Peritoneum (tissue), 1 donor: ENCODE data around the gene SLC25A19.

DNA sequence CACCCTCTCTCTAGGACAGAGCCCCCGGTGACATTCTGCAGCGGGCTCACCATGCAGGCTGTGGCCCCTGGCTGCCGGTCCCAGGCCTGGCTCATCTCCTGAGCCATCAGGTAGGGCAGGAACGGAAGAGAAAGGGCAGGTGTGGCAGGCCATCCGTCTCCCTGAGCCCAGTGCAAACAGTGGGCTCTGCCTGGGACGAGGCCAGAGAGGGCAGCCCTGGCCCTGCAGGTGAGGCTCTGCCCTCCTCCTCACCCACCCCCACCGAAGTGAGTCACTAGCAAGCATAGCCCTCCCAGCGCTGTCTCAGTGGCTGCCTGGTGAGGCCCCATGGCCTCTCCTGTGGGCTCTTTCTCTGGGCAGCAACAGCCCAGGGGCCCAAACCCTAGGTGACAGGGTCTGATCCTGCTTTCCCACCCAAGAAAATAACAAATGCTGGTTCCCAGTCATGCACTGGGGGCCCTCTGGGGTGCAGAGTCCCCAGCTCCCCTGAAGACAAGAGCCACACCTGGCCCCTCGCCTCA is 14.6 kb downstream of the OTOP3 start:
- PRO-cap: no peak

DNA sequence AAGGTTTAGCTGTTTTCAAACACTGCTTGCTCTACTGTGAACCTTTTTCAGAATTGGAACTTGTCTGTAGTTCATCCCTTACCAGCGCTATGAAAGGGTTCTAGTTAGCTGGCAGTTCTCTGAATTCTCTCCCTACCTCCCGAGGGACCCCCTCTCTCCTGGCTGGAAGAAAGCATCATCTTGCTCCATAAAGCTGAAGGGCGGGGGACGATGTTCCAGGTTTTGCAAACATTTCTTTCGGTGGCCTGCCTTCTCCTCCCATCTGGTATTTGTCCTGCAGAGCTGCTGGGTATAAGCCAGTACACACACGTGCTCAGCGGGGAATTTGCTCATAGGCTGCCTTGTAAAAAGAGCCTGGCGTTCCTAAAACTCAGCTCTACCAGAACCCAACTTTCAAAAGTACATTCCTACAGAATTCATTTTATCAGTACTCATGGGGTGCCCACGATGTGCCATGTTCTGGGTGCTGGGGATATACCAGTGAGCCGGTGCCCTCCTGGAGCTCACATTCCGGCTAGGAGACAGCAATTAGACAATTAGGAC is 665 bp upstream of the MRPL58 start:
- PRO-cap: no peak

- PRO-cap: no peak
Observed at GRCh38 chr17:75025025-75025619, 12.7 kb downstream of the MRPL58 start.

GRCh38 chr17:75084216-75084634 is 3.5 kb upstream of the SLC16A5 start:
- PRO-cap: no peak

- PRO-cap: no peak
Observed at GRCh38 chr17:75089708-75090226, 2.0 kb downstream of the SLC16A5 start.

DNA sequence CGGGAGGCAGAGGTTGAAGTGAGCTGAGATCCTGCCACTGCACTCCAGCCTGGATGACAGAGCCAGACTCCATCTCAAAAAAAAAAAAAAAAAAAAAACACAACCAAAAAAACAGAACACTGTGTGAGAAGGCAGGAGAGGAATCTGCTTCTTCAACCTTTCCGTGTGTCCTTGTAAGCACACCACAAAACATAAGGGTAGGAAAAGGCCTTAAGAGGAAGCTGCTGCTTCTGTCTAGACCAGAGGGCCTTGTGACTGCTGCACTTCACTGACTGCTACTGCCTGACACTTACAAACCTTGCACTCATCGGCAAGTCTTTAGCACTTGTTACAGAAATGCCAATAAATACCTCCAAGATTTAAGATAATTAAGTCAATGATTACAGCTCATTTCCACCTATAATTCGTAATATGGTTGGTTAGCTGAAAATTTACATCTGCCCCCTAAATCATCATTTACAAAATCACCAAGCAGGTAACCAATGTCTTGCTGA is 9.2 kb downstream of the JPT1 start:
- PRO-cap: no peak

- PRO-cap: no peak
Observed at GRCh38 chr17:75241815-75242689, 19.4 kb downstream of the GGA3 start.

DNA sequence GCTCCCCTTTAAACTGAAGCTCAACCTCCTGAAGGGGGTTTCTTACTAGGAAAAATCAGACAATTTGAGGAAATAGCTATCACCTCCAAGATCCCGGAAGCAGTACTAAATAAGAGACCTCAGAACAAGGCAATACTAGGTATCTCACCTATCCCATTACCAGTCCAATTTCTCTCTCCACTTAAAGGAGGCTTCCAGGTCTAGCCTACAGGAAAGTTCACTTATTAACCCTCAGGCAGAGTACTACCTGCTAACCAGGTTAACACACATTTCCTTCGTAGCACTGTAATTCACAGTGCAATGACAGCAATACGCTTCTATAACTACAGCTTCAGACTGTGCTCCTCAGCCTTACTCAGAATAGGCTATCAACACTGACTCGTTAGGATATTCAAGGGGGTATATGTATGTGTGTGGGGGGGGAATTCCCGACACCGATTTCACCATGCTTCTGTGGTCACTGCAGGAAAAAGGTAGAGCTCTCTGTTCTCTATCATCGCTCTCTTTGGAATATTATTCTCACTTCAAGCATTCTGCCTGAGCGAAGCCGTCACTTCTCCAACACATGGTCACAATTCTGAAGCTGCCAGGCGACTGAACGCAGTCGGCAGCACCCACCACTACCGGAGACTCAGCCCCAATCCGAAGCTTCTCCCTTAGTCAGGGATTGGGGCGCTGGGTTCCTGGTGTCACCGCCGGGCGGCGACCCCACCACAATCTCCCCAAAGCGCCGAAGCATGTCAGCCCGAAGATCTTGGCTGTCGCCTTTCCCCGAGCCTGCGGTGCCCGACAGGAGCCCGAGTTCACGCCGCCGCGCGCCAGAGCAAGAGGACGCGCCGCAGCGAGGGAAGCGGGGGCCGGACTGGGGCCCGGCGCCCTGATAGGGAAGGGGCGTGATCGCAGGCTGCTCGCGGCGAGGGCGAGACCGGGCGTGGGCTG is 628 bp downstream of the GGA3 start:
- PRO-cap: no peak

GRCh38 chr17:75289054-75289495 is at the start of gene SLC25A19:
SLC25A19 (minus strand) TSS chr17:75289433.
- PRO-cap: bidirectional peak, plus-strand start at chr17:75289615, minus-strand start at chr17:75289398

GRCh38 chr17:75316441-75316984 is 27.3 kb upstream of the SLC25A19 start:
- PRO-cap: no peak

- PRO-cap: no peak
Observed at GRCh38 chr17:75455837-75456313, 560 bp upstream of the TMEM94 start.

- PRO-cap: no peak
Observed at GRCh38 chr17:75468211-75468801, 11.9 kb downstream of the TMEM94 start.

DNA sequence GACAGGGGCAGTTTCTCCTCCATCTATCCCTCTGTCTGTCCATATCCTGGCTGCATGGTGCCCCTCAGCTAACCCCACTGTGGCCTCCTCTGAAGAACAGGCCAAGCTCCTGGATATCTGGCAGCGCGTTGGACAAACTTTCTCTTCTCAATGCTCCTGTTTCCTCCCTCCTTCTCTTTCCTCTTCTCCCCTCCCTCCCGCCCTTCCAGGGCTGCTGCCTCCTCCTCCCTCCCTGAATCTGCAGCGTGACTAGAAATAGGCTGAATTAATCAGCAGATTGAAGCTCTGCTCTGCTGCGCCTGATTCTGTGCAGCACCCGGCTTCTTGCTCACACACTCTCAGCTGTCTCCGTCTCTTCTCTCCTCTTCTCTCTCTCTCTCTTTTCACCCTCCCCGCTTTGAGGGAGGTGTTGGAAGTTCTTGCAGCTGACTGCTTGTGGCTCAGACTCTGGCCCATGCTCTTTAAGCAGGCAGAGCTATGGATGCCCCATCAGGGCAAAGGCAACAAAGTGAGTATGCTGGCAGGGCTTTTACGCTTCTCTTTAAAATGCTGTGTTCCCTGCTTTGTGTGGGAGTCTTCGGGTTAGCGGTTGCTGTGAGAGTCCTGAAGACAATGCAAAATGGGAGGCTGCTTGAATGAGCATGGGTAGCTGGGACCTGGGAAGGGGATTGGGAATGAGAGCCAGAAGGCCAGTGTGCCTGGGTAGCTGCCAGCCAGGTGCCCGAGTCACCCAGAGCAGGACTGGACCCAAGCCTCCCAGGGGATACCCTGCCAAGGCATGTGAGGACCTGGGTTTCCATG is 20.0 kb downstream of the TMEM94 start:
- PRO-cap: no peak

DNA sequence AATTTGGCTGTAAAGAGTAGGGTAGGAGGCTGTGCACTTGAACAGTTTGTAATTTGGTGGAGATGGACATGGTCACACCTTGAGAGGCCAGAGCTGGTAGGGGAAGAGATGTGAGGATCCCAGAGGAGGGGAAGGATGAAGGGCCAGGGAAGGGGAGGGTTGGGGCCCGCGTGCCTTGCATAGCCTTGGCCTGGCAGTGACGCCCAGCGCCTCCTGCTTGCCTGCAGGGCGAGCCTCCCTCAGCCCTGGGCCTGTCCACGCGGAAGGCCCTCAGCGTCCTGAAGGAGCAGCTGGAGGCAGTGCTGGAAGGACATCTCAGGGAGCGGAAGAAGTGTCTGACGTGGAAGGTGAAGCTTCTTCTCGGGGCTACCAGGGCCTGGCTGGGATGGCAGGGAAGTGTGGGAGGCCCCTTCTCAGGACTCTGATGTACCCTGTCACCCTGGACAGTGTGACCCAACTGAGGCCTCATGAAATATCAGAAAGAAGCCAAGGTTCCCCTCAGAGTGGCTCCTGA is 28.8 kb downstream of the TMEM94 start:
- PRO-cap: no peak

DNA sequence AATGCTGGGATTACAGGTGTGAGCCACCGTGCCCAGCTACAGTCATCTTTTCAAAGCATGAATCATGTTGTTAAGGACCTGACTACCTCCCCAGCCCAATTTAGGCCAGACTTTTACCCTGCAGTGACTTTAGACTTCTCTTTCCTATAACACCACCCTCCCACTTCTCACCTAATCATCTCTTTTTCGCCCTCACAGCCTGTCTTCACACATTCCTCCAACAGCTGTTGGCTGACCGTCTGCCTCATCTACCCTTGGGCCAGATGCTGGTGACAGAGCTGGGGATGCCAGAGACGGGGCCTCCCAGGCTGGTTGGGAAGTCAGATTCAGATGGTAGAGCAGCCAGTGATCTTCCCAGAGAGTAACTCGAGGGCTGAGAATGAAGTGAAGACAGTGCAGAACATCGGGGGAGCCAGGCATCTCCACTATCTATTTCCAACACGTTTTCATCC is 19.2 kb downstream of the MYO15B start:
- PRO-cap: no peak

DNA sequence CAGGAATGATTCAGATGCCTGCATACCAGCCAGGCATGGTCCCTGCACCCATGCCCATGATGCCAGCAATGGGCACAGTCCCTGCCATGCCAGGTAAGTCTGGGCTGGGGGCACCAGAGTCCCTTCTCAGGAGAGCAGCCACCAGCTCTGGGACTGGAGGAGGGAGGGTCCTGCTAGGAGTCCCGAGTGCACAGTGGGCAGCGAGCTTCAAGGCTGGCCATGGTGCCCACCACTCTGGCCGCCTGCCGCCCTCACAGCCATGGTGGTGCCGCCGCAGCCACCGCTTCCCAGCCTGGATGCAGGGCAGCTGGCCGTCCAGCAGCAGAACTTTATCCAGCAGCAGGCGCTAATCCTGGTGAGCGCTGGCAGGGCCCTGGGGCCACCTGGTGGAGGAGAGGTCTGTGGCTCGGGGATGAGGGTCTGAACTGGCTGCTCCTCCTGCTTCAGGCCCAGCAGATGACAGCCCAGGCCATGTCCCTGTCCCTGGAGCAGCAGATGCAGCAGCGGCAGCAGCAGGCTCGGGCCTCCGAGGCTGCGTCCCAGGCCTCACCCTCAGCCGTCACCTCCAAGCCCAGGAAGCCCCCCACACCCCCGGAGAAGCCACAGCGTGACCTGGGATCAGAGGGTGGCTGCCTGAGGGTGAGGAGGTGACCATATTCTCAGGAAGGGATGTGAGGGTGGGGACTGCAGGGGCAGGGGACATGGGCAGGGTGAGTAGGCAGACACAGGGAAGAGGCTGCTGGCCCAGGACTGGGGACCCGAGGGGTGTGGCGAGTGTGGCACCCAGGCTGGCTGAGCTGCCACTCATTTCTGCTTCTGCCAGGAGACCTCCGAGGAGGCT is 17.8 kb upstream of the SMIM5 start:
- PRO-cap: no peak

DNA sequence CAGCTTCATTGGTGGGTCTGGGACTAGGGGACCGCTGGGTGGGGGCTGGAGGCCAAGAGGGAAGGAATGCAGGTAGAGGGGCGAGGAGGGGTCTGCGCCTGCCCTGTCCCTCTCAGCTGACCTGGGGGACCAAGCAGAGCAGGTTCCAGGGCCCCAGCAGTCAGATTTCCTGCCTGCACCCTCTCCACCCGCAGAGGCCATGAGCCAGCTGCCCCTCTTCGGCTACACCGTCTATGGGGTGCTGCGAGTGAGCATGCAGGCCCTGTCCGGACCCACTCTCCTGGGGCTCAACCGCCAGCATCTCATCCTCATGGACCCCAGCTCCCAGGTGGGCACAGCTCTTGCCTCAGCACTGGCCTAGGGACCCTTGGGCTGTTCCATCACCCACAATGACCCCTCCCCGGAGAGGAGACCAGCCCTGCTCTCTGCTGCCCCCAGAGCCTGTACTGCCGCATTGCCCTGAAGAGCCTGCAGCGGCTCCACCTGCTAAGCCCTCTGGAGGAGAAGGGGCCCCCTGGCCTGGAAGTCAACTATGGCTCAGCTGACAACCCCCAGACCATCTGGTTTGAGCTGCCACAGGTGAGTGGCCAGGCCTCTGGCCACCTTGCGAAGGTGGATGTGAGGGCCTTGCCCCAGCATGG is 7.5 kb upstream of the SMIM5 start:
- PRO-cap: no peak

GRCh38 chr17:75636222-75636824 is 3.1 kb downstream of the SMIM5 start:
- PRO-cap: no peak

DNA sequence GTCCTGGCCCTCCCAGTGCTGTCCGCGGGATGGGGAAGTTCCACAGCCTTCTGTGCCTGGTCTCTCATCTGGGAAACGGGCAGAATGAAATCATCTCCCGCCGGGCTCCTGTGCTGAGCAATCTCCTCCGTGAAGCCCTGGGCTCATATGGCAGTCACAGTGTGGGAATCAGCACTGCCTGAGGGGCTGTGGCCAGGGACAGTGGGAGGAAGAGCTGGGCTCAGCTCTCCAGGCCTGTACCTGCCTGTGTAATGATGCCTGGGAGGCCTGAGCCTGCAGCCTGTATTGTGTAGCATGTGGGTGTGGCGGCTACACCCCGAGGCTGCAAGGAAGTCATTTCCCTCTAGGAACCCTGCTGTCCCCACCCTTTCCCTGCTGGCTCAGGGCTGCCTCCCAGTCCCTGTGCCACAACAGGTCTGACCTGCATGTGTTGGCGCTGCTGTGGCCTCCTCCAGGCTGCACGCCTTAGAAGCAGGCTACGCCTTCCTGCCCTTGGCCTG is 1.9 kb downstream of the ITGB4 start:
- PRO-cap: no peak

- PRO-cap: no peak
Observed at GRCh38 chr17:75773702-75774106, 5.9 kb downstream of the H3-3B start.